A172 (cell line): ENCODE measurements around the genes RBMX, SPANXA1 and SLITRK2.

DNA sequence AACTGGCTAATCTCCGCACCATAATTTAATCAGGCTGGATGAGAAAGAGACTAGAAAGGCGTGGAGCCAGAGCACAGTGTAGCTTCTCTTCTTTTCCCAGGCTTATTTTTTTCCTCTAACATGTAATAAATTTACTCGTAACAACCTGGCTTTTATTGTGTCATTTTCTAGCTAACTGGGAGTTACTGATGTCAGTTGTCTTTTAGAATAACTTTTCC is 1.5 kb upstream of the FHL1 start:
- RAMPAGE, long total RNA: no peak

DNA sequence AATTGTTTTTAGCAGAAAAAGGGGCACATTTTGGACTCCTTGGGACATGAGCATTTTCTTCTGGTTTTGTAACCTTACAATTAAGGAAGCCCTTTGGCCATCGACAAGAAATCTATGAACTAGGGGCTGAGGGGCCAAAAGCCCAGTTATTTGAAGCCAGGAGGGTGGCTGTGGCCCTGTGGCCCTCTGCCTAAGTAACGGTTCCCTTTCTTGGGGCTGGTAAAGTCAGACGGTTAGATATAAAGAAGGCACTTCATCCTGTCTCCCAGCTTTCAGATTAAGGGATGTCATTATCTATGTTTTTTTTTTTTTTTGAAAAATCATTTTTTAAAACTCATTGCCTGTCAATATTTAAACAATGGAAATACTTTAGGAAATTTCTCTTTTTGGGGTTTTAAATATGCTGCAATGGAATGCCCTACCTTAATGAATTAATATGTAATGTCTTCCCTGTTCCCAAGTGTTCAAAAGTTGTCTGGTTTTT is 865 bp downstream of the FHL1 start:
- RAMPAGE, long total RNA: no peak

- RAMPAGE, long total RNA: no peak
Measured at GRCh38 chrX:136209125-136209931, 12.5 kb downstream of the FHL1 start.

DNA sequence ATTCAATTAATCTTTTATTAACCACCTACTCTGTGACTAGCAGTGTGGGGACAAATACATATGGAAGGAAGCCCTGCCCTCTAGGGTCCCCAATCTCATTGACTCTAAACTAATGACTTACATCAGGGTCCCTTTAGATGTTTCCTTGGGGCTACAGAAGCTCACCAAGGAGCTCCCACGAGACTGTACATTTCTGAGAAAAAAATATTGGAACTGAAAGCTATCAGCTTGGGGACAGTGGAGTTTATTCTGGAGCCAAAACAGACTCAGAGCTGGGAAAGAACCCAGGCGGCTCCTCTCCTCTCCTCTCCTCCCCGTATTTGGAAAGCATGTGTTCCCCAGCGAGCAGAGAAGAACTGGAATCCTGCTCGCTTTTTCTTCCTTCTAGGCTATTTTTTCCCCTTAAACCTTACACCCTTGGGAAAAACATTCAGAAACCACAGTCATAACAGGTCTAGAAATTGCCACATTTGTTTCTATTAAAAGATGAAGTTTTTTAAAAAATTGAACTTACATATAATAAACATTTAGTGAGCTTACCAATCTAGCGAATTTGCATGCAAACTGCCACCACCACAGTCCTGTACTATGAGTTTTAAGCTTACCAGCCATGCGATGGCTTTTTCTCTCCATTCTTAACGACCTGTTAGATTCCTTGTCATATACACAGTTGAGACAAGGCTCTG is 4.4 kb upstream of the MAP7D3 start:
- RAMPAGE, long total RNA: no peak

GRCh38 chrX:136639429-136639759 is 8.6 kb upstream of the CD40LG start:
- RAMPAGE, long total RNA: no peak

DNA sequence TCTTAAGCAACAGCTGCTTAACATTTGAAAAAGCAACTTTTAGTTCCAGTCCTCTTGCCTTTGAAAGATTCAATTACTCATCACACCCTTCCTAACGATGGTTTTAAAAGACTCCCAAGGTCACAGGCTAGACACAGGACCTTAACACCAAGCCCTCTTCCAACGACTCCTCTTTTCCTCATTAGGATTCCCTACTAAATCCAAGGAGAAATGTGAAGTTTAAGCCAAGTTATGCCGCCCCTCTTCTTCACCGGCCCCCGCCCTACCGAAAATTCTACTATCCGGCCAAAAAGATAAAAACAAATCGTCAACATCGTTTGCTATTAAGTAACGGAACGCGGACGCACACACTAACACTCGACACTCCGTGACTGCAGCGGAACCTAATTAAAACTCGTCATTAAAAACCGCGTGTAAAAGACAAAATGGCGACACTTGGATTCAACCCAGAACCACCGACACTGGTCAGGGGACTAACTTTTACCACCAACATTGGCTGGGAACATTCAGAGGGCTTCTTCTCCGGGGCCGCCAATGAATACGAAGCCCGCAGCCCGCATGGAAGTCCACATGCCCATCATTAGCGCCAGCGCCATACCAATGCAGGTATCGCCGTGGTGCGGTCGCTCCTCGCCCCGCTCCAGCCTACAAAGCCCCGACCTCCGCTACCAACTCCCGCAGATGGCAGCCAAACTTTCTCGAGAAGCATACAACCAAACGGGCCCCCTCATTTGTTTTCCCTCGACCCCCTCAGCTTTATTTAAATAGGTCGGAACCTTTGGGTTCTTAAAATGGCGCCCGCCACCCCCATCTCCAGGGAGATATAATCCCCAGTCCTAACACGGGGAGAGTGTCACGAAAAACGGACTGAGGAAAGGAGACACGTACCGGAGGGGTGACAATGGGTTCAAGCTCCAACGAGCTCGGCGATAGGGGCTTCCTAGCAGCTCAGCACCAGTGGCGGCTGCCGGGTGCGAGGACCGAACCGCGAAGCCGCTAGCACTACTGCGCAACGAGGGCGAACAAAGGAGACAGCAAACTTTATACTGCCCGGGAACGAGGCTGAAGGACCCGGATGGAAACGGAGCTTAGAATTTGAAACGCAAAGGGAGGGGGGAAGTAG is at the start of gene RBMX:
RBMX (minus strand) TSS at position 1,017 of the 1,123 bp plus-strand sequence.
- RAMPAGE, long total RNA: no peak

DNA sequence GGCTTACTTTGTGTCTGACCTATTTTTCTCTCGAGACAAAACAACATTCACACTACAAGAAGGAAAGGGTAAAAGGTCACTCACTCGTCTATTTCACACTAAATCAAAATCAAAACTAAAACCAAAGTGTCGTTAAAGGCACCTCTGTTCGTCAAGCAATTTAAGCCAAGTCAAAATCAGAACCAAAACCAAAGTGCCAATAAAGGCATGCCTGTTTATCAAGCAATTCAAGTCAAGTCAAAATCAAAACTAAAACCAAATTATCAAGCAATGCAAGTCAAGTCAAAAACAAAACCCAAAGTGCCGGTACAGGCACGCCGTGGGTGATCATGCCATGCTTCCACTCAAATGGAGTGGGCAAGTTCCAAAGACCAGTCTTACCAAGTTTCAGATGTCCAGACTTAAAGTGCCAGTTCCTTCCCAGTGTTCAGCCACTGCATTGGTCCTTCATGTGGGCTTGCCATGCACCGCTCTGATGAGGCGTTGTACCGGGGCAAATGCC is 55.0 kb upstream of the RBMX start:
- RAMPAGE, long total RNA: no peak

DNA sequence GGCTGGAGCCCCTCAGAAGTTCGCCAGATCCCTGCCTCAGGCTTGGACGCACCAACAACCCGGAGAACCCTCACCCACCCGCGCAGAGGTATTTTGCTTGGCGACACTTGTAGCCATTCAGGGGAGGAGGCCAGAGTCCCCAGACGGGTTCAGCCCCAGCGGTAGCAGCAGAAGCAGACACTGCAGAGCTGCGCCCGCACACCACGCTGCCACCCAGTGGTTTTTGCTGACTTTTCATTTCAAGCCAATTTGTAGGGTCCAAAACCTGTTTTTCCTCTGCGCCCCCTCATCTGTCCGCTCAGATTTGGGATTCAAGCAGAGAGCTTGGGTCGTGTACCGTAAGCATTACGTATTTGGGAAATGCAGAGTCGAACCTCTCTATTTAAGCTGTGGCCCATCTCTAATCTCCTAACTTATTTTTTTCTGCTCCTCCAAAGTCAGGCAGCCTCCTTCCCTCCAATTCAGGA is 571 bp upstream of the FGF13 start:
- RAMPAGE, long total RNA: no peak

- RAMPAGE, long total RNA: no peak
Measured at GRCh38 chrX:139691999-139692474, 15.9 kb downstream of the MCF2 start.

GRCh38 chrX:139796119-139796480 is 88.1 kb upstream of the MCF2 start:
- RAMPAGE, long total RNA: no peak

DNA sequence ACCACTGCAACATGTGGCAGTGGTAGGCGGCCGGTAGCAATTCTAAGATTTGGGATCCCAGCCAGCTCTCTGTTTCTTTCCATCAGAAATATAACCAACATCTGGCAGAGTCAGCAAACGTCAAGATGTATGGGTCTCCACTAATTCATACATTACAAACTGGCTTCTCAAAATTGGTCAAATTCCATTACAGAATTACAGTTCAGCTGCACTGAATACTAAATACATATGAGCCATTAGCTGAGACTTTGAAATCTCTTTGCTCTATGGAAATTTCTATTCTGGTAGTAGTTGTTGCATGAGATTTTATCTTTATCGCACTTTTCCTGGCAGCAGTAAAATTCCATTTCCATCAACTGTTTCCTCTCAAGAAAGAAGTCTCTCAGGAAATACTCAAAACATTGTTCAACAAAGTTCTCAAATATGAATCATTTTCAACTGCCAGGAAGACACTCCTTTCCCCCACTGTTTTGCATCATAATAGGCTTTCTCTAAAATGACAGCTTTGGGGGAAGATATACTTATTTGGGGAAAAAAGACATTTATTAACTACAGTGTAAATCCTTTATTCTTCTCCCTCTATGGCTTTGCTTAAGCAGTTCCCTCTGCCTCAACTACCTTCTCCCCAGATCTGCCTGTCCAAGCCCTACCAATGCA is 51.3 kb downstream of the ATP11C start:
- RAMPAGE, long total RNA: no peak

GRCh38 chrX:141584612-141584912 is at the start of gene SPANXA1:
SPANXA1 (minus strand) TSS chrX:141584738.
- RAMPAGE, long total RNA: no peak

GRCh38 chrX:142977294-142978097 is 48.2 kb upstream of the SPANXN4 start:
- RAMPAGE, long total RNA: no peak

DNA sequence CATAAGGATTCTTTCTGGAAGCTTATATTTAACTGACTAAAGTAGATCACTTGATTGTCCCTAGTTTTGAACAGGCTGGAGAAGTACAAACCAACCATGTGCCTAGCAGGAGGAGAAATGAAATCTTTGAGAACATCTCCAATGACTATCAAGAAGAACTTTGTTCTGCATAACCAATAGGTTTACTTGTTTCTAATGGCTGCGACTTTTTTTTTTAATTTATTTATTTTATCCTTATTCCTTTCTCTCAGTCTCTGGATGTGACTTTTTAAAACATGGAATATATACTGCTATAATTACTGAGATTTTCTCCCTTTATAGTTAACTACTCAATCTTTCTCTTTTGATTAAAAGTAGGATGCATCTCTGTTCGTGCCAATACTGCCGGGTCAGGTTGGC is 227.5 kb downstream of the SPANXN3 start:
- RAMPAGE, long total RNA: no peak

DNA sequence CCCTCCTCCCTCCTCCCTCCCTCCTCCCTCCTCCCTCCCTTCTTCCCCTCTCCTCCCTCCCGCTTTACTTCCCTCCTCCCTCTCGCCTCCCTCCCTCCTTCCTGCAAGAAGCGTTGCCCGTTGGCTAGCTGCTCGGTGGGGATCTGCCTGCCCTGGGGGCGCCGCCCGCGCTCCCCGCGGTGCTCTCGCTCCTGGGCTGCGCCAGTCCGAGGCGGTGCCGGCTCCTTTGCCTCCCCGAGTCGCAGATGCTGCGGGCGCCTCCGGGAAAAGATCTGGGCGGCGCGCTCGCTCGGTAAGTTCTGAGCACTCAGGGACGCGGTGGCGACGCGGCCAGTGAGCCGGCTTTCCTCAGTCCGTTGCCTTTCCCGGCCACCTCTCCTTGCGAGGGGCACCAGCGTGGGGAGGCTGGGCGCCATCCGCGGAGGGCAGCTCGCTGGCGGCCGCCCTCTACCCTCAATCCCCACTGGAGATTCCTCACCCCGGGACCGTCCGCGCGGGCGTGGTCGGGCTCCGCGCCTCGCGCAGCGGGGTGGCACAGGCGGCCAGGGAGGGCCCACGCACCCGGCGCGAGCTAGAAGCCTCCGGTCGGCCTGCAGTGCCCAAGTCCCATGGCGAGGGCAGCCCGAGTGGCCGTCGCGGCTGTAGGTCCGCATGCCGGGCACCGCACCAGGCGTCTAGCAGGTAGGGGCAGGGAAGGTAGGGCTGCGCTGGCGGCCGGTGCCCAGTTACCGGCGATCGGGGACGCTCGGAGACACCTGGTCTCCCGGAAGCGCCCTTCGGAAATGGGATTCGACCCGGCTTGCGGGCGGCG is at the start of gene SLITRK2:
SLITRK2 (plus strand) TSS at position 95 of the 811 bp plus-strand sequence.
- RAMPAGE, long total RNA: no peak

GRCh38 chrX:145819520-145819901 is 1.9 kb downstream of the SLITRK2 start:
- RAMPAGE, long total RNA: no peak

DNA sequence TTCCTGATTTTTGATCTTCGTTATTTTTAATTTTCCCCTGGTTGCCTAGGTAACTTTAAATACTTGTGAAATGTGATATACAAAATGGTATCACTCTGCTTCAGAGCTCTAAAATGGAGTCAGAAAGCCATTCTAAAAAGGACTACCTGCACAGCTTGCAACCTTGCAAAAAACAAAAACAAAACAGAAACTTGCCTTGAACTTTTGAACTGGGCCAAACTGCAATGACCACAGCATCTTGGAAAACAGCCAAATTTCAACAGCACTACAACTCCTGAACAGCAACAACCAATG is 36.0 kb upstream of the FMR1 start:
- RAMPAGE, long total RNA: no peak

GRCh38 chrX:148609600-148610649 is 109.5 kb downstream of the AFF2 start:
- RAMPAGE, long total RNA: no peak

GRCh38 chrX:148981088-148981424 is 434.2 kb downstream of the ENSG00000287585 start:
- RAMPAGE, long total RNA: no peak

DNA sequence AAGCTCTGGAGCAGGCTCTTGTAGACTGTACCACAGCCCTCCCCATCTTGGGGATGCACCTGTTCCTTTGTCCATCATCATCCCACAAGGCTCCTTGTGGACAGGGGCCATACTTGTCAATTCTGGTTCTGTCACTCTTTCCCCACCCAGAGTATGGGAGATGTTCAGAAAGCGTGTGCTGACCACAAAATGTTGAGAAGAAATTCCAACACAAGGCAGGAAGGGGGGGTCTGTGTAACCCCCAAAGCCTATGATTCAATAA is 18.6 kb downstream of the IDS start:
- RAMPAGE, long total RNA: no peak